NB4 (cell line): ENCODE measurements around the gene ADD1.

- RRBS: no CpG with 5 or more reads among the region's 4 CpGs
Observed at GRCh38 chr4:2753482-2754050, 2.6 kb downstream of the TNIP2 start.

DNA sequence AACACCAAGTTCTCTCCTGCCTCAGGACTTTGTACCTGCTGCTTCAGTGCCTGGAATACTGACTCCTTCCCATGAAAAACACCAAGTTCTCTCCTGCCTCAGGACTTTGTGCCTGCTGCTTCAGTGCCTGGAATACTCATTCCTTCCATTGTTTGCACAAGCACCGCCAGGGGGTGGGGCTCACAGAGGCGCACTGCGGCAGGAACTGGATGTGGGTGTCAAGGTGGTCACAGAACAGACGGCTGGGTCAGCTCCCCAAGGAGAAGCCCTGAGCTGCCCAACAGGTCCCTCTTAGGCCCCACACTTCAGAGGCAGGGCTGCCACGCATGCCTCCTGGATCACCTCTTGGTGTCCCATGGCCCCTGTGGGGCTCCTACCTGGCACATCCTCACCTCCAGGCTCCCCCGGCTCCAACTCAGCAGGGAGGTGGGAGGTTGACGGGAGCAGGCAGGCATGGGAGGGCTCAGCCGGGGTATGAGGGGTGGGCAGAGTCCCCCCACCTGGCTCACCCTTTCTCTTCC is 5.4 kb upstream of the TNIP2 start:
- RRBS: 95% methylated on average over 3 of the region's 8 CpGs

- RRBS: 93% methylated on average over 12 of the region's 59 CpGs
Observed at GRCh38 chr4:2817727-2818318, 24.9 kb downstream of the SH3BP2 start.

GRCh38 chr4:2837286-2837774 is 6.3 kb upstream of the ADD1 start:
- RRBS: no CpG with 5 or more reads among the region's 16 CpGs

DNA sequence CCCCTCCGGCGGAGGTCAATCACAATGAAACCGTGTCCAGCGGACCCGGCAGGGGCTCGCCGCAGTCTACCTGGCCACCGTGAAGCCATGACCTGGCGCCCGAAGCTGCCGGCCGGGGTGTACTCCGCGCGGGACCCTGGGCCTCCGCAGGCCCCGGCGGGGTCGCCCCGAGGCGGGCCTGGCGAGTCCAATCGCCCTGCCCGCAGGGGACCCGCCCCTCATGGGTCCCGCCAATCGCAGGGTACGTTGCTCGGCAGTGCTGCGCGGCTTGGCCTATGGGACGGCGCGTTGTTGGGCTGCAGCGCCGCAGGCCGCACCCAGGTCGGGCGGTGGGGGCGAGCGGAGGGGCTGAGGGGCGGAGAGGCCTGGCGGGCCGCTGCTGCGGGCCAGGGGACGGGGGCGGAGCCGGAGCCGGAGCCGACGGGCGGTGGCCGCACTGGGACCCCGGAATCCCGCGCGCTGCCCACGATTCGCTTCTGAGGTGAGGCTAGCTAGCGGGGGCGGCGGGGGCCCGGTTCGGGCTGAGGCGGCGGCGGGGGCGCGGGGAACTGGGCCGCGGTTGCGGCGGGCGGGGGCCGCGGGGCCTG is at the start of gene ADD1:
ADD1 (plus strand) TSS at position 301 of the 587 bp plus-strand sequence.
- RRBS: under 1% methylated on average over 34 of the region's 76 CpGs

DNA sequence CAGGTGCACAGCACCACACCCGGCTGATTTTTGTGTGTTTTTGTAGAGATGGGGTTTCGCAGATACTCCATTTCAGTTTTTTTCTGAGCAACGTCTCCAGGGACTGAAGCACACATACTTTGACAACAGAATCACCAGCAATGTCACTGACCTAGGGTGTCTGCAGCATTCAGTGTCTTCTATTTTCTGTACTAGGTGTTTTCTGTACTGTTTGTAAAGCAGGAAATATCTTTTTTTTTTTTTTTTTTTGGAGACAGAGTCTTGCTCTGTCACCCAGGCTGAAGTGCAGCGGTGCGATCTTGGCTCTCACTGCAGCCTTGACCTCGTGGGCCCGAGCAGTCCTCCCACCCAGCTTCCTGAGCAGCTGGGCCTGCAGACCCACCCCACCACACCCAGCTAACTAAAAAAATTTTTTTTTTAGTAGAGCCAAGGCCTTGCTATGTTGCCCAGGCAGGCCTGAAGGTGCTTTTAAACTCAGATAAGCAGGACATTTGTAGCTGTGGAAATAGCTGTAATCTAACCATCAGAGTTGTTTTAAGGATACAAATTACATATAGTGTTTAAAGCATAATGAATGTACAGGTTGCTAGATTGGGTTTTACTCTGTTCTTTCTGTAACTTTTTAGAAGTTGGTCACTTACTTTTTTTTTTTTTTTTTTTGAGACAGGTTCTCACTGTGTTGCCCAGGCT is 9.0 kb downstream of the ADD1 start:
- RRBS: no CpG with 5 or more reads among the region's 7 CpGs

GRCh38 chr4:2862410-2863042 is 18.9 kb downstream of the ADD1 start:
- RRBS: no CpG with 5 or more reads among the region's 1 CpG

DNA sequence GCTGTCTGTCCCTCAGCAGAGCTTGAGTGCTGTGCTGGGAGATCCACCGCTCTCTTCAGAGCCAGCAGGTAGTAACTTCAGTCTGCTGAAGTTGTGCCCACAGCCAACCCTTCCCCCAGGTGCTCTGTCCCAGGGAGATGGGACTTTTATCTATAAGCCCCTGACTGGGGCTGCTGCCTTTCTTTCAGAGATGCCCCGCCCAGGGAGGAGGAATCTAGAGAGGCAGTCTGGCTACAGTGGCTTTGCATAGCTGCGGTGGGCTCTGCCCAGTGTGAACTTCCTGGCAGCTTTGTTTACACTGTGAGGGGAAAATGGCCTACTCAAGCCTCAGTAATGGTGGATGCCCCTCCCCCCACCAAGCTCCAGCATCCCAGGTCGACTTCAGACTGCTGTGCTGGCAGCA is 12.0 kb downstream of the MFSD10 start:
- RRBS: no CpG with 5 or more reads among the region's 4 CpGs

- RRBS: no CpG with 5 or more reads among the region's 24 CpGs
Observed at GRCh38 chr4:2941258-2942063, 6.8 kb upstream of the MFSD10 start.

GRCh38 chr4:2949885-2950505 is 13.2 kb downstream of the NOP14 start:
- RRBS: no CpG with 5 or more reads among the region's 22 CpGs

- RRBS: no CpG with 5 or more reads among the region's 8 CpGs
Observed at GRCh38 chr4:2957547-2958107, 5.6 kb downstream of the NOP14 start.

DNA sequence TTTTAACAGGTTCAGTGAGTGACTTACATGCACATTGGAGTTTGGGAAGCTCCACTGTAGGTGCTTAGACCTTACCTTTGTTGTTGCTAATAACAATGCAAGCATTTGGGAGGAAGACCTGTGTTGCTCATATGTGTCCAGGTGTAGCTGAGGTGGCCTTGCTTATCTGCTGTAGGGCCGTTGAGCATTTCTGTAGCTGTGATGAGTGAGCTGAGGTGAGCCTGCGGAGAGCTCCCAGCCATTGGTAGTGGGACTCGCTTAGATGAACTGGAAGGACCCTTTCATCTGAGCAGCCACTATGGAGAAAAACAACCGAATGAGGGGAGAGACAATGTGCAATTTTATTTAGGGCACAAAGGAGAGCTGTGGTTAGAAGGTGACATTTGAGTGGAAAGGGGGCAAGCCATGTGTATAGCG is 8.1 kb downstream of the HTT start:
- RRBS: no CpG with 5 or more reads among the region's 5 CpGs

- RRBS: no CpG with 5 or more reads among the region's 13 CpGs
Observed at GRCh38 chr4:3126995-3127689, 52.7 kb downstream of the HTT start.

- RRBS: no CpG with 5 or more reads among the region's 7 CpGs
Observed at GRCh38 chr4:3207409-3208178, 41.4 kb upstream of the MSANTD1 start.

DNA sequence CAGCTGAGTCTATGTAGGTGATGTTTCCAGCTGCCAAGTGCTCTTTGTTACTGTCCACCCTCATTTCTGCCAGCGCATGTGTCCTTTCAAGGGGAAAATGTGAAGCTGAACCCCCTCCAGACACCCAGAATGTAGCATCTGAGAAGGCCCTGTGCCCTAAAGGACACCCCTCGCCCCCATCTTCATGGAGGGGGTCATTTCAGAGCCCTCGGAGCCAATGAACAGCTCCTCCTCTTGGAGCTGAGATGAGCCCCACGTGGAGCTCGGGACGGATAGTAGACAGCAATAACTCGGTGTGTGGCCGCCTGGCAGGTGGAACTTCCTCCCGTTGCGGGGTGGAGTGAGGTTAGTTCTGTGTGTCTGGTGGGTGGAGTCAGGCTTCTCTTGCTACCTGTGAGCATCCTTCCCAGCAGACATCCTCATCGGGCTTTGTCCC is 6.1 kb upstream of the MSANTD1 start:
- RRBS: no CpG with 5 or more reads among the region's 11 CpGs

DNA sequence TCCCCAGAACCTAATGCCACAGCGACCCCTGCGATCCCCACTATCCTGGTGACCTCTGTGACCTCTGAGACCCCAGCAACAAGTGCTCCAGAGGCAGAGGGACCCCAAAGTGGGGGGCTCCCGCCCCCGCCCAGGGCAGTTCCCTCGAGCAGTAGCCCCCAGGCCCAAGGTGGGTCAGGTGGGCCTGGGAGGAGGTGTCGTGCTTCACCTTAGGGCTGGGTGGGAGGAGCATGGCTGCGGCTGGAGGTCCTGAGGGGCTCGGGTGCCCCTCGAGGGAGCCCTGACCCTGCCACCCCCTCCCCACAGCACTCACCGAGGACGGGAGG is 939 bp downstream of the HGFAC start:
- RRBS: no CpG with 5 or more reads among the region's 11 CpGs

DNA sequence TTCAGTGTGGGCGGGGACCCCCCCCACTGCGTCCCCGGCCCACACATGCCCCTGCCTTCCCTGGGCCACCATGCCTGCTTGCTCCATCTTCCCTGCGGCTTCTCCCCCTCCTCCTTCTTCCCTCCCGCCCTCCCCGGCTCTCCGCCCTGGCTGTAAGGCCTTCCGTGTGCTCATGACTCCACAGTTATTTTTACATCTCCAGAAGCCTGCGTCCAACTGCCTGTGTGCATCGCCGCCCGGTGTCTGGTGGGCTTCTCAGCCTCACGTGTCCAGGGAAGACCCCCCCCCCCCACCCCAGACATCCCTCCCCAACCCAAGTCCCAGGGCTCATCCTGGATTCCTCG is 4.0 kb downstream of the DOK7 start:
- RRBS: 89% methylated on average over 8 of the region's 14 CpGs

DNA sequence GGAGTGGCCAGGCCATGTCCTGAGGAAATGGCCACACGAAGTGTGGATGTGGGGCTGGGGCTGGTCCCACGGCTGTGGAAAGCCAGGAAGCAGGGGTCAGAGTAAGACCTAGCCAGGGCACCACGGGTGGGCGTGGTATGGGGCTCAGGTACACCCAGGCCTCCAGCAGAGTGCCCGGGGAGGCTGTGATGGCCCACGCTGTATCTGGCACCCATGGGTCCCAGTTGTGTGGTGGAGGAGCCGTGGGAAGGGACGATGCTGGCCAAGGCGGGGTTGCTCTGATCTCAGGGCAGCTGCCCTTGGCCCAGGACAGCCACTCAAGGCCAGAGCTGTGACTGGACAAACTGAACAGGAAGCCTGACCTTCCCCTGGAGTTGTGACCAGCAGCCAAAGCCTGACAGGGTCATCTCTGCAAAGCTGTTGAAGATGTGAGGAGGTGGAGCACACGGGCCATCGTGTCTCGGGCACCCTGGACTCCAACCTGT is 29.7 kb downstream of the LRPAP1 start:
- RRBS: no CpG with 5 or more reads among the region's 12 CpGs

DNA sequence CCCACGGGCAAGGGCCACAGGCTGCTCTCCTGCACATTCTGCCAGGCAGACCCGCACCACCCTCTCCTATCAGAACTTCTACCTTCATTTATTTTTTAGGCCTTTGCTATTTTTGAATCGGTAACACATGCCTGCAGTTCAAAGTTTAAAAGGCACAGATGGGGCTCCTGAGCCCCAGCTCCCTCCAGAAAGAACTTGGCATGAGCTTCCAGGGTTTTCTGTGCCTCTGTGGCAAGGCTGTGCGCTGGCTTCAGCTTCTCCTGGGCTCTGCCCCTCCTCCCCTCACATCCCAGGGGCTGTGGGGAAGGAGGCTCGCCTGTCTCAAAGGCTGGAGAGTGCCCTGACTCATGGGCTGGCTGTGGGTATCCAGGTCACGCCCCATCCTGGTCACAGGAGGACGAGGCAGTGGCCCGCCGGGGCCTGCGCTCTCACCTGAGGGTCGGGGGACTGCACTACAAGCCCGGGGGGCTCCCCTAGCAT is 18.1 kb downstream of the LRPAP1 start:
- RRBS: 96% methylated on average over 4 of the region's 12 CpGs

- RRBS: 7% methylated on average over 4 of the region's 20 CpGs
Observed at GRCh38 chr4:3640353-3641146, 108.3 kb upstream of the LRPAP1 start.